ENCODE results near the gene MAPK1IP1L.

- RRBS = no CpG with 5 or more reads among the region's 2 CpGs
Measured at GRCh38 chr14:53715289-53715711, 241.3 kb downstream of the BMP4 start.

DNA sequence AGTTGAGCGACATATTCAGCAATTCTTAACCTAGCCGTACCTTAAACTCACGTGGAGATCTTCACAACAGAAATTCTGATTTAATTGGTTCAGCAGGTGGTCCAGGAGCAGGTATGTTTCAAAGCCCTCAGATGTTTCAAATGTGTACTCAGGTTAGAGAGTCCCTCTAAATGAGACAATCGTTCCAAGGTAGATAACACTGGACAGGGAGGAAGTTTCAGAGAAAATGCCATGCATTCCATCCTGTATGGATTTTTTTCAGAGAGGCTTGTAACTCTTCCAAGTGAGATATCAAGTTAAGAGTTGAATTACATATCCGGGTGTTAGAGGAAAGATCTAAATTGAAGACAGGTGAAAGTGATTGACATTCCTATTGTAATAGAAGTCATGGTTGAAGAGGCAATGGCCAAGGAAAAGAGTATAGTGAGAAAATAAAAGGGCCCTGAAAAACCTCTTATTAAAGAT lies 105.9 kb downstream of the BMP4 start:
- RRBS = no CpG with 5 or more reads among the region's 5 CpGs

DNA sequence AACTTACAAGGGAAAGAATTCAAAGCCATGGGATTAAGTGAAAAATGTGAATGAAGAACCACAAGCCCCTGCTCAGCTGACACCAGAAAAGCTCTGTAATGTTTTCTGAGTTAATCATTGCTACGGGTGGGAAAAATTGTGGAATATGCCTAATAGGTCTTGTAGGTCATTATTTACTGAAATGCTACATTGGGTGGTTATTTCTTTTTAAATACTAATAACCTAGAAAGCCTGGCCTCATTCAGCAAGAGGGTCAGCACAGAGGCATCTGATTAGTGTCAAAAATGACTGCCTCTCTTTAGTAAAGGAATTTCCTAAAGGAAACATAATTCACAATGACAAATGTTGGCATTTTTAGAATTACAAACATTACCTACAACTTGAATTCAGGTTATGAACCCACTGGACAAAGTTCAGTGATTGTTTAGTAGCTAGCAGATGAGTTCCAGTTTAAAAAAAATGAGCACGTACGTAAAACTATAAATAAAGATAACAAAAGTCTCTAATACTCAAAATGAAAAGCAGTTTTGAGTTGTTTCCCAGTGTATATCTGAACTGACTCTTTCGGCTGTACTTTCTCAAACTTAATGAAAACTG lies 75.3 kb downstream of the BMP4 start:
- RRBS = no CpG with 5 or more reads among the region's 4 CpGs

DNA sequence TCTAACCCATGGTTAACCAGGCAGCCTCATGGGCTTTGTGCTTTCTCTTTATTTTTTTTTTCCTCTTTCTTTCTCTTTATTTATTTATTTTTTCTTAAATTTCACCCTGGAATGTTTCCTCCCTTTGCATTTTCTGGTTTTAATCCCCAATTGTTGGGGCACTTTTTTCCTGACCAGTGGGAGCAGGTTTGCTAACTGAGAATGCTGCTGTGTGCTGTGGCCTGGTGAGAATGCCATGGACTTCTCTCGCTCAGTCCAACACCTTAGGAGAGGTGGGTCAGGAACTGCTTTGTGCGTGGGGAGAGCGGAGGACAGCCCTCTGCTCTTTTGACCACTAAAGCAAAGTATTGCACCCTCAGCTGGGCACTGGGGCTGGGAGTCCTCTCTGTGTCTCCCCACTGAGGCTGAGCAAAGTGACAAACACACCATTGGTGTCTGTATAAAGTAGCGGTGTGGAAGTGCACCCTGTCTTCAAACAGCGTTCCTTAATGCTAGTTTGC lies 136.1 kb downstream of the SAMD4A start:
- RRBS = no CpG with 5 or more reads among the region's 5 CpGs

GRCh38 chr14:54770315-54771090 lies 132.1 kb downstream of the GCH1 start:
- RRBS = no CpG with 5 or more reads among the region's 8 CpGs

- RRBS = no CpG with 5 or more reads among the region's 30 CpGs
Measured at GRCh38 chr14:54870110-54871184, 32.2 kb downstream of the GCH1 start.

- RRBS = 1% methylated on average over 13 of the region's 107 CpGs
Measured at GRCh38 chr14:55051265-55052248, at the start of gene MAPK1IP1L. MAPK1IP1L (plus strand) TSS chr14:55051647.

DNA sequence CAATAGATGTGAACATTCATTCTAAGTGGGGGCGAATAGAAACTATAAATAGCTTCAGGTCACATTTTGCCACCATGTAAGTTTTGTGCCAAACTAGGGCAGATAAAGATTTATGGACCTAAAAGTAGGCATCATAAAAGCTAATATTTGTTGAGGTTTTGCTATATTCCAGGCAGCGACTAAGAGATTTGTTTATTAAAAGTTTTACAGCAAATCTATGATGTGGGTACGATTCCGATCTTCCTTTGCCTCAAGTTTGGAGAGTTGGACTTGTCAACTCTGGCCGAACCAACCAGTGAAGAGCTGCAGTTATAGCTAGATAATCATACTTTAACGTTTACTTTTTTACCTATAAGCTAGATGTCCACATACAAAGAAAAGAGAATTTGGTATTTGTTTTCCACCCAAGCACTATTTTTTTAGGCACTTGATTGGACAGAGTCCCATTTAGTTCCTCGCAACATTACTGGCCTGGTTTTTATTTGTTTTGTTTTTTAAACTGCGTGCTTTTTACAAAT lies 1.6 kb downstream of the MAPK1IP1L start:
- RRBS = no CpG with 5 or more reads among the region's 8 CpGs

- RRBS = no CpG with 5 or more reads among the region's 2 CpGs
Measured at GRCh38 chr14:55065337-55066245, 14.1 kb downstream of the MAPK1IP1L start.

DNA sequence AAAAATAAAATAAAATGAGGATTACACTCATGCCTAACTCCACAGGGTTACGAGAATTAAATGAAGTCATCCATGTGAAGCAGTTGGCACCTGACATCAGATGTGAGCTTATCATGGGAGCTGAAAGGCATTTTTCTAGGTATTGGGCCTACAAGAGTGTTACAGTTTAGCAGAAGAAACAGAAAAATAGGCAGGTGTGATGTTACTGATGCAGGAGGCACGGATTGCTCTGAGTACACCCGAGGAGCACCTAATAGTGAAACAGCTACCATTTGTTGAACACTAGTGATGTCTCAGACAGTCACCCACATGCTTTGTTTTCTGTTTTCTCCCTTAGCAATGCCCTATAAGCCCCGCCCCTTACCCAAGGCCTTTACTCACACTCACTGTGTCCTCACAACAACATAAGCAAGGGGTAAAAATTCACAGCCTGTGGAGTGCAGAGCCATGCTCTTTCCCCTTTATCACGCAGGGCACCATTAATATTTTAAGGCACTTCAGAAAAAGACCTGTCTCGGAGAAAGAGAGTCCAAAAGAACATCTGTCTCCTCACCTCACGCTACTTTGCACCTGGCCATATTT lies 25.7 kb downstream of the MAPK1IP1L start:
- RRBS = no CpG with 5 or more reads among the region's 7 CpGs

DNA sequence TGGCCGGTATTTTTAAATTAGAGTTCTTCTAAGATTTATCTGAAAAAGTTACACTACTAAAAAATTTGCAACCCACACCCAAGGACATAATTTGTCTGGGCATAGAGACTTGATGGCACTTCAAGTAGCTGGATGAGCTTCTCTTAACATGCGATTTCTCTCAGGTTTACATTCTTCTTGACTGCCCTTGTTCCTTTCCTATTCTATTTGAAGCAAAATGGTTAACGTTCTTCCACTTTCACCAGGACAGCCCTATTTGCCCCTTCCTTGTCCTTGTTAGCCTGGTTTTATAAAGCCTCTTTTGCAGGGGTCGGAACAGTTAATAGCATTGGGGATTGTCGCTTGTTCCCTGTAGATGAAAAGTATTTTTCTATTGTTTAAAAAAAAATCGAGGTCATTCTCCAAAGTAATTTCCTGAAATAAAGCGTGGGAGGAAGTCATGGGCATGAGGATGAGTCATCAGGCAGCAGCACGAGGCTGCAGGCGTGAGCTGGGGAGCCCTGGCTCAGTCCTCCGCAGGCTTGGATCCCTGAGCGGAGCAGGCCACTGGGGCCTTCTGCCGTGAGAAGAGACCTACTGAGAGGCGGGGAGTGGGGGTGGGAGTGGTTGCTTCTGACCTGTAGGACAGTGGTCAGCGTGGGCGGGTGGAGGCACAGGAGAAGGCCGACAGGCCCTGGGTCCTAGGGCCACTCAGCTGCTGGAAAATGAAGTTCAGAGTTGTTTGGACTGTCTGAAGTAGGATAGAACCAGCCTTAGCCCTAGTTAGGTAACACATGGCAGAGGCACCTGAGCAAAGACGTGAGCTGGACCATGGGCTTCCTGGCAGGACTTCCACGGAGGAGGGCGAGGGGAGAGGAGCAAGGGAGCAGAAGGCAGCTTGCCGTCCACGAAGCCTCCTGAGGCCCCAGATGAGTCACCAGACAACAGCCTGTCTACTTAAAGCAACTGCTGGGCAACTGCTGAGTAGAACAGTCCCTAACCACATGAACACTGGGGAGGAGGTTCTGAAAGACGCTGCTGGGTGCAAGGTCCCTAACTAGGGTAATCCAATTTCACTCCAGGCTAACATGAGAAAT lies 21.2 kb upstream of the LGALS3 start:
- RRBS = no CpG with 5 or more reads among the region's 22 CpGs

- RRBS = no CpG with 5 or more reads among the region's 7 CpGs
Measured at GRCh38 chr14:55121040-55121539, 8.0 kb upstream of the LGALS3 start.

GRCh38 chr14:55125385-55125944 lies 3.6 kb upstream of the LGALS3 start:
- RRBS = no CpG with 5 or more reads among the region's 3 CpGs

DNA sequence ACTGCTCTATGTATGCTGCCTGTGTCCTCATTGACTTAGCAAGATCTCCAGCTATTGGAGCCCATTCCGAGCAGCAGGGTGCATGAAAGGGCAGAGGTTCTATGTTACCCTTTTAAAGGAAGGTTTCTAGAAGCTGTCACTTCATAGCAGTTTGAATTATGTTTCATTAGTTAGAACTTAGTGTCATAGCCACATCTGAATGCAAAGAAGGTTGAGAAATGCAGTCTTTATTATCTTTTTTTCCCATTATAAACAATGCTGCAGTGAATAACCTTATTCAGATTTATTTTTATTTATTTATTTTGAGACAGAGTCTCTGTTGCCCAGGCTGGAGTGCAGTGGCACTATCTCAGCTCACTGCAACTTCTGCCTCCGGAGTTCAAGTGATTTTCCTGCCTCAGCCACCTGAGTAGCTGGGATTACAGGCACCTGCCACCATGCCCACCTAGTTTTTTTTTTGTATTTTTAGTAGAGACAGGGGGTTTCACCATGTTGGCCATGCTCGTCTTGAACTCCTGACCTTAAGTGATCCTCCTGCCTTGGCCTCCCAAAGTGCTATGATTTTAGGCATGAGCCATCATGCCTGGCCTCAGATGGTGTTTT lies 19.4 kb downstream of the FBXO34 start:
- RRBS = no CpG with 5 or more reads among the region's 3 CpGs

- RRBS = no CpG with 5 or more reads among the region's 14 CpGs
Measured at GRCh38 chr14:55351145-55351741, 60.4 kb downstream of the ATG14 start.

- RRBS = no CpG with 5 or more reads among the region's 1 CpG
Measured at GRCh38 chr14:55616397-55616680, 36.3 kb downstream of the KTN1 start.

DNA sequence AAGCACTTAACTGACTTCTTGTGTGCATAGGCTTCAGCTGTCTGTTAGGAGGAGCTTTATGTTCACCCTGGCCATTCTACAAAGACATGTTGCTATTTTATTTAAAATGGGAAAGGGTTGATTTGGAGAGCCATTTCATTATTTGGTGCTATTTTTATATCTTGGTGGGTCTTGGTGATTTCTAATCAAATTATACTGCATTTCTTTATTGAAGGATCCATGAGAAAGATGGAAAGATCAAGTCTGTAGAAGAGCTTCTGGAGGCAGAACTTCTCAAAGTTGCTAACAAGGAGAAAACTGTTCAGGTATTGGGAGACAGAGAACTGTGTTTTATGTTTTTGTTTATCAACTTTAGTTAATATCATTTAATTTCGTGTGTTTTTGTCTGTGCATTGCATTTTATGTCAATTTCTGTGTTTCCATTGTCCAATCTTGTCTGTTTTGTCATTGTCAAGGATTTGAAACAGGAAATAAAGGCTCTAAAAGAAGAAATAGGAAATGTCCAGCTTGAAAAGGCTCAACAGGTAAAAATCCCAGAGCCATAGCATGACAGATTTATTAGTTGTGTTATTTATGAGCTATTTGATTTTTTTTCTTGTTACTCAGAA lies 70.2 kb downstream of the KTN1 start:
- RRBS = no CpG with 5 or more reads among the region's 1 CpG

GRCh38 chr14:56196837-56197566 lies 78.8 kb downstream of the PELI2 start:
- RRBS = no CpG with 5 or more reads among the region's 1 CpG

DNA sequence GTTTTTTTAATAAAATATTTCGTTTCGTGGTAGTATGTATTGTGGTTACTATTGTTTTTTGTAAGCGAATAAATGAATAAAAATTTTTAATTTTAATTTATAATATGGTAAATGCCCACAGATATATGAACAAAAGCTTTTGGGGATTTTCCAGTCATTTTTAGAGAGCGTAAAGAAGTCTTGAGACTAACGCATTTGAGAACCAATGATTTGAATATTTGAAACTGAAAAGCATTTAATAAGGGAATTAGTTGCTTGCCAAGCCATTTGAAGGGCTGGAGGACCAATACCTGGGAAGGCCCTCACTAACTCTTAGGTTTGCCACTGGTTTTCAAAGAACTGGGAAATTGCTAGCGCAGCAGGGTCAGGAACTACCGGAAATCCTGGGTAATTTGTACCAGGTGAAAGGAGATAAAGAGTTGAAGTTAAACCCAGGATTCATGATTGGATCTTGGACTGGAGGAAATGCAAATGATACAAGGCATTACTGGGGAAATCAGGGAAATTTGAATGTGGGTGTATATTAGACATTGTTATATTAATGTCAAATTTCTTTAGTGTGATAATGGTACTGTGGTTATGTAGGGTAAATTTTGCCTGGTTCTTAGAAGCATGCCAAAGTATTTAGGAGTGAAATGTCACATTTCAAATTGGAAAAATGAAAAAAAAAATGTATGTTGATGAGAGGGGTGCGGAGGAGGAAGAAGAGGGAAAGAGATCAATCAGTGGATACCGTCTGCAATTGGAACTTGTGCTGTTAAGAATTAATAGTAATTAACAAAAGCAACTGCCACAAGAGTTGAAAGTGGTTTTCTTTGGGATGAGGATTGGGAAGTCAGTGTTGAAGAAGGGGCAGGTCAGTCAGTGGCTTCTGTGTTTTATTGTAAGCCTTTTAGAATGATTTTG lies 91.6 kb downstream of the PELI2 start:
- RRBS = no CpG with 5 or more reads among the region's 9 CpGs

DNA sequence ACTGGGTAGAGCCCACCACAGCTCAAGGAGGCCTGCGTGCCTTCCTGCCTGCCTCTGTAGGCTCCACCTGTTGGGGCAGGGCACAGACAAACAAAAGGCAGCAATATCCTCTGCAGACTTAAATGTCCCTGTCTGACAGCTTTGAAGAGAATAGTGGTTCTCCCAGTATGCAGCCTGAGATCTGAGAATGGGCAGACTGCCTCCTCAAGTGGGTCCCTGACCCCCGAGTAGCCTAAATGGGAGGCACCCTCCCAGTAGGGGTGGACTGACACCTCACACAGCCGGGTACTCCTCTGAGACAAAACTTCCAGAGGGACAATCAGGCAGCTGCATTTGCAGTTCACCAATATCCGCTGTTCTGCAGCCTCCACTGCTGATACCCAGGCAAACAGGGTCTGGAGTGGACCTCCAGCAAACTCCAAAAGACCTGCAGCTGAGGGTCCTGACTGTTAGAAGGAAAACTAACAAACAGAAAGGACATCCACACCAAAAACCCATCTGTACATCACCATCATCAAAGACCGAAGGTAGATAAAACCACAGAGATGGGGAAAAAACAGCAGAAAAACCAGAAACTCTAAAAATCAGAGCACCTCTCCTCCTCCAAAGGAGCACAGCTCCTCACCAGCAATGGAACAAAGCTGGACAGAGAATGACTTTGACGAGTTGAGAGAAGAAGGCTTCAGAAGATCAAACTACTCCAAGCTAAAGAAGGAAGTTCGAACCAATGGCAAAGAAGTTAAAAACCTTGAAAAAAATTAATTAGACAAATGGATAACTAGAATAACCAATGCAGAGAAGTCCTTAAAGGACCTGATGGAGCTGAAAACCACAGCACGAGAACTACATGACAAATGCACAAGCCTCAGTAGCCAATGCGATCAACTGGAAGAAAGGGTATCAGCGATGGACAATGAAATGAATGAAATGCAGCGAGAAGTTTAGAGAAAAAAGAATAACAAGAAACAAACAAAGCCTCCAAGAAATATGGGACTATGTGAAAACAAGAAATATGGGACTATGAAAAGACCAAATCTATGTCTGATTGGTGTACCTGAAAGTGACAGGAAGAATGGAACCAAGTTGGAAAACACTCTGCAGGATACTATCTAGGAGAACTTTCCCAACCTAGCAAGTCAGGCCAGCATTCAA lies 60.8 kb downstream of the TMEM260 start:
- RRBS = no CpG with 5 or more reads among the region's 11 CpGs

All from iris pigment epithelial cell (primary cell).